Endodermal cell (in vitro differentiated cells): ENCODE measurements around the gene B4GALT4.

- PRO-cap, result no peak
Observed at GRCh38 chr3:114351384-114352072, 57.7 kb downstream of the TIGIT start.

DNA sequence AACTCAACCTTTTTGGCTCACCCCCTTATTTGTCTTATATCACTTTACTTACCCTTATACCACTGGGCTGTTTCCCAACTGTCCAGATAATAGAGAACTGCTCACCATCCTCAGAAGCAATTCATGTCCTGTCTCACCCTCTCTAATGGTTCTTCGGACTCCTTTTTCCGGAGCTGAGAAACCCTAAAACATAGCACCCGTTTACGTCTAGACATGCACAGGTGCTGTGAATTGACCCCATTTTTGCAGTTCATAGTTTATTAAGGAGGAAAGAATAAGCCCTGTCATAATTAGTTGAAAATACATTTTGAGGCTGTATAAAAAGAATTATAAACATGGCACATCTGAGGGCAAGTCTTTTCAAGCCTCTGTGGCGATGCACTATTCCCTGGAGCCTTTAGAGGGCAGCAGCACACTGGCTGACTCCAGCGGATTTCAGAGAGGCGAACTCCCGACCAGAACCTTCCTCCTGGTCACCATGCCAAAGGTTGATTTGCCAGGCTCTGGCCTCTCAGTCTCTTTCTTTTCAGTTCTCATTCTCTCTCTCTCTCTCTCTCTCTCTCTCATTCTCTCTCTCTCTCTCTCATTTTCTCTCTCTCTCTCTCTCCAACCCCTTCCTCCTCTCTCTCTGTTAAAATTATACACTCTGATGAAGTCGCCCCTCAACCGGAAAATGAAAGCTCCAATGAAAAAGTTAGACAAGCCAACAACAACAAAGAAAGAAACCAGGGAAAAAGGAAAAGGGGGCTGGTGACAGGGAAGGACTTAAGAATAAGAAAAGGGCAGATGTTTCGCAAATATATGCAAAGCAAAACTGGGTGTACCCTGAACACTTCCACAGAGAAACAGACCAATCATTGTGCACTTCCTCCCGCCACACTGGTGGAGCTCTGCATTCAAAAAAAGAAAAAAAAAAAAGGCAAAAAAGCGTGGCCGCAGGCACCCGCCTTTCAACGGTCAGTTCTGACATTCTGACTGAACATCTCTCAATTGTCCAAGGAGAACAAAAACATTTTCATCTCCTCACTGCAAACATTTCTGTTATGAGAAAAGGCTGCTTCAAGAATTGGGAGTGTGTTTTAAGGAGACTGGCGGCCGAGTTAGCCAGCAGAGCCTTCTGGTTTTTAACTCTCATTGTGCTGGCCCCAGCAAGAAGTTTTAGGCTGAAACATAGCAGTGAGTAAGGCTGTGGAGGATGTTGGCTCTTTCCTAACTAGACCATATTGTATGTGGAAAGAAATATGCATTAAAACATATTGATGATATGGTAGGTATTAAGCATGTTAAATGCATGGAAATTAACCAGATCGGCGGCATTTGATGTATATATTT lies 90.2 kb downstream of the TIGIT start:
- PRO-cap, result no peak

DNA sequence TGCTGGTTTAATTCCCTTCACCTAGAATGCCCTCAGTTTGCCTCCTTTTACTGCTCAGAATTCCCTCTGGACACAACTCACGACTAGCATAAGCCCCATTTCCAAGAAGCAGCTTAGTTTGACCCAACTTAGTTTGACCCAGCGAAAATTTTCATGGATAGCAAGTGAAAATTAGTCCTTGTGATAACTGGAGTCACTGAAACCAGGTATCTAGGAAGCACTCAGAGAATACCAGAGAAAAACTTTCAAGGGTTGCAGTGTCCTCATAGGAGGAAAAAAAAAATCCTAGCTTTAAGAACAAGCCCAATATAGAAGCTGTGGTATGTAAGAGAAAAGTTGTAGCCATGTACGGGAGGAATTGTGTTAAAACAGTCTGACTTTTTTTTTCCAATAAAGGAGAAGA lies 111.0 kb downstream of the TIGIT start:
- PRO-cap, result no peak

DNA sequence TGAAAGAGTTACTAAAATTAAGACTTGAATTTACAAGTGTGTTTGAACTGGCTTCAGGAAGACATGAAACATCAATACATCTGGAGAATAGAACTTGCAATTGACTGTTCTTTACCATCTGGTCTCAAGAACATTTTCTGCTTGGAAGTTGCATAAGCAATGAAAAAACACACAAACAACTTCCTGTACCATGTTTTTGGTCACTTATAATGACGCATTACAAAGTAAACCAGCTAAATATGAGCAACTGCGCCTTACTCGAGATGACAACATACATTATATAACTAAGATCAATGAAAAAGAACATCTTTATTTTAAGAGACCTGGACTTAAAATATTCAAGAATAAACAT lies 112.5 kb downstream of the TIGIT start:
- PRO-cap, result no peak

DNA sequence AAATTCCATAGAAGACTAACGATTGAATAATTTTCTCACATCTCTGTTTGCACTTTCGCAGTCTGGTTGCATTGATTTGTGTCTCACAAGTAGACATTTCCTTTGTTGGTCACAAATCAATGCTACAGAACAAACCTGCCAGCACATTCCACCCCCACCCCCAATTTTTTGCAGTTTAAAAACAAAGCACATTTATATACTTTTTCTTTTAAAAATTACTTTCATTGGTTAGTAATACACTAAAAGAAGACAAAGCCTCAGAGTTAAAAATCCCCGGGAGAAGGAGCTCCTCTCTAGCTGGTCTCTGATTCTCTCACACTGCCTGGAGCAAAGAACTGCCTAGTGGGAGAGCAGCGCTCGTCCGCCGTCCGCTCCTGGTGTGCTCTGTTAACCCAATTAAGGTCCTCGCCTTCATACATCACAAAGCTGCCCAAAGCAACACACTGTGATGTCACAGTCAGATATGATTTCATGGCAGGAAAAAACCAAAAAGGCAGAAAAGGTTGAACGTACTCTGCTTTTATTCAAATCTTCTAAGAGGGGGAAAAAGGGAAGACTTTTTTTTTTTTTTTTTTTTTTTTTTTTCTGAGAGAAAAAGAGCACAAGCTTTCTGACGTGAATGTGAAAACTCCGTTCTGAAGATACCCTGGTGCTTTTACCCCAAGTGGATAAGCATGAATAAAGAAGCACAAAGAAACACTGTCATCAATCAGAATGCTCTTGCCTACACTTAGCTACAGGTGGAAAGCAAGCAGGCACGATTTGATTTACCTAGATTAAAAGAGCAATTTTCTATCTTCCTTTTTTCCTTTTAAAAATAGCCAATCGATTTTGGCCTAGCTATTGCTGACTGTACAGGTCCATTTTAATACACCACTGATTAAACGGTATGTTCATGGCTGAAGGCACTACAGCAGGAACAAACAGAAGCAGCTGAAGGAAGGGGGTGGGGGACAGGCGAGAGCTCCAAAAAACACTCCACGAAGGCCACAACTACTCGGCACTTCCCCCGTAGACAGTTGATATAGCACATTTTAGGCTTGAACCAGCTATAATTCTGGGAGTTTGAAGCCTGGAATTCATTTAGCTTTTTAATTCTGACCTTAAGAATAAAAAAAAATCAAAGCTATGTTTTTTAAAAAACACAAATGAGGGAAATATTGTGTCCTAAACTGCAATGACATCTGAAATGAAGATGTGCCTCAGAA lies 115.1 kb downstream of the TIGIT start:
- PRO-cap, result no peak

DNA sequence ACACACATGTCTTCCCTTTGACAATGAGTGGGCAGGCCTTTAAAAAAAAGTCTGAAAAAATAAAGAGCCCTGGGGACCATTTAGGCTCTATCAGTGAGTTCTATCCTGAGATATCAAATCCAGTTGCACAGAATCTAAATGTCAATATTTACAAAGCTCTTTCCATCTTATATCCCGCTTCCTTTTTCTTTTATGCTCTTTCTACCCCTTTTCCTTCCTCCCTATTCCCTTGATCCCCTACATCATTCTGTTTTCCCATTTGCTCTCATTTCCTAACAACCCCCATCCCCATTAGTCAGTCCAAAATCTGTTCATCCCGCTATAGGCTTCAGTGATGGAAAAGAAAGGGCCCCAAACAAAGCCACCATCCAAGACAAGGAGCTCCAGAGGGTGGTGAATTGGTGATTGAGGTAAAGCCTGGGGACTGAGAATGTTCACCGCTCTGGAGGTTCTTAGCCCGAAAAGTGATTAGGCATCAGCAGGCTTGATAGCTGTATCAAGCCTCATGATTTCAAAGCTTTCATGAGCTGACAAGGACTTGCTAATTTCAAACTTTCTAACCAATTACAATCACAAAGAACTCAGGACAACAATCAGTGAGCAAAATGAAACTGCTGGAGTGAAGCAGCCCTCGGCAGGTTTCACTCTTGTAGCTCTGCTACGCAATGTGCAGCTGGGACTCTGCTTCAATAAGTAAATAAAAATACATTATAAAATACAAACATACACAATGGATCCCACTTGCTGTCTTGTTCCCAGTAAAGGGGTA lies 391.2 kb downstream of the TIGIT start:
- PRO-cap, result no peak

GRCh38 chr3:114774867-114775429 lies 372.1 kb downstream of the ZBTB20 start:
- PRO-cap, result no peak

DNA sequence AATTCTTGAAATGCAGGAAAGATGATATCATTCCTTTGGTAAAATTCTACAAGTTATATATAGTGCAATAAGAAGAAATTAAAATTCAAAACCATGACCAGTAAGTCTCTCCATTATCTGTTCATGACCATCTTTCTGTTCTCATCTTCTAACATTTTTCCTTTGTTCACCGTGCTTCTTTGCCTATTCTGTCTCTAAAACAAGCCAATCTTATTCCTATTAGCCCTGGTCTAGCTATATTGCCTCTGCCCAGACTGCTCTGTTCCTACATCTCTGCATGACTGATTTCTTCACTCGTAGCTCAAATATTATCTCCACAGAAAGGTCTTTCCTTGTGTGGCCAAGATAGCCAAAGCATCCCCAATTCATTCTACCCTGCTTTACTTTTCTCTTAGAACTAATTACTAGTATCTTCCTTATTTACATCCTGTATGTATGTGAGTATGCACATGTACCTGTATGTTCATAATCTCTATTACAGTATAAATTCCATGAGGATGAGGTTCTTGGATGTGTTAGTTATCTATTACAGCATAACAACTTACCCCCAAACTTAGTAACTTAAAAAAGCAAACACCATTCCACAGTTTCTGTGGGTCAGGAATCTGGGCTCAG lies 310.2 kb downstream of the ZBTB20 start:
- PRO-cap, result no peak

GRCh38 chr3:114847423-114848291 lies 299.4 kb downstream of the ZBTB20 start:
- PRO-cap, result no peak

DNA sequence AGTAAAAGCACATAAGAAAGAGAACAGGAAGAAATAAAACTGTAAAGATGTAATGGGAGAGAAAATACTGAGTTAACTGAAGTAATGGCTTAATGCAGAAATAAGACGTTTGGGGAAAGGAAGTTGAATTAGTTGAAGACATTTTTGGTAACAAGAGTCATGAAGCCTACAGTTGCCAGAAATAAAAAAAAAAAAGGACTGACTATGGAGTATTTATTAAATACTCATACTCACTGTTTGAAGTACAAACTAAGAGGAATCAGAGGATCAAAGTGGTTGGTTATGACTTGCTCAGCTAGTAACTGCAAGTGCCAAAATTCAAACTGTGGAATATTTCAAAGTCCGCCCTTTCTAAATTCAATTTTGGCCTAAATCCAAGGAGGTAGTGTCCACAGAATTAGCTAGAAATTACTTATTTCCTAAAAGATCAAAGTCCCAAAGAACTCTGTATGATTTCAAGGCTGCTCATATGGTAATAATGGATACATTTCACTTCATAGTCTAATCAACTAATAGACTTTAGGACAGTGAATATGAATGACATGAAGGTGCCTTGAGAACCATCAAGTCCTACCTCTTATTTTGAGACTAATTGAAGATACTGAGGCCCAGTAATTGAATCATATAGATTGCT lies 274.5 kb downstream of the ZBTB20 start:
- PRO-cap, result no peak

- PRO-cap, result no peak
Observed at GRCh38 chr3:115007912-115008688, 139.0 kb downstream of the ZBTB20 start.

GRCh38 chr3:115009318-115010207 lies 137.5 kb downstream of the ZBTB20 start:
- PRO-cap, result no peak

DNA sequence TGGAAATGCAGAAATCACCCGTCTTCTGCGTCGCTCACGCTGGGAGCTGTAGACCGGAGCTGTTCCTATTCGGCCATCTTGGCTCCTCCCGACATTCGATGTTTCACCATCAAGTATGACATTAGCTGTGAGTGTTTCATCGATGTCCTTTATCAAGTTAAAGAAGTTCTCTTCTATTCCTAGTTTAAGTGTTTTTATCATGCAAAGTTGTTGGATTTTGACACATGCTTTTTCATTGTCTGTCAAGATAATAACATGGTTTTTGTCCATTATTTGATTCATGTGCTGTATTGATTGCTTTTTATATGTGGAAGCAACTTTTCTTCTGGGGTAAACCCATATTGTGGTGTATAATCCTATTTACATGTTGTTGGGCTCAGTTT lies 171.3 kb upstream of the ZBTB20 start:
- PRO-cap, result unidirectional peak, minus-strand start at position 100 of the sequence

GRCh38 chr3:115831214-115831894 lies 208.0 kb downstream of the GAP43 start:
- PRO-cap, result unidirectional peak, minus-strand start at chr3:115831500

- PRO-cap, result no peak
Observed at GRCh38 chr3:116863962-116864549, 418.8 kb upstream of the LSAMP start.

DNA sequence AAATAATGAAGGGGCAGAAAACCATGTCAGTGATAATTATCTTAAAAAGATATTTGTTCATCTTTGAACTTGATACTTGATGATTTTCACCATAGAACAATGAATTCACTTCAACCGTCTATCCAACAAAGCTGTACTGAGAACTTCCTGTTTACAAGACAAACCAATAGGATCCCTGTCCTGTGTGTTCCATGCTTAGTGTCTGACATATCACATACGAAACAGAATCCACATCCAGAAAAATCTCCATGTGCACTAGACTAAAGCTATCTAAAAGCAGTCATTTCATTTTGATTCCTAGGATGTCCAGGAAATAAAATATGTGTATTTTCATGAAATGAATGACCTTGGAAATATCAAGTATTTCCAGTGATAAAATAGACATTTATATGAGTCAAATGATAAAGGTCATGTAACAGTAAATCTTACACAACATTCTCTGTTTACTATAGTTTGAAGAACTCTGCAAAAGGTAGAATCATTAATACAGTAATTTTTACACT lies 507.0 kb upstream of the LSAMP start:
- PRO-cap, result no peak

DNA sequence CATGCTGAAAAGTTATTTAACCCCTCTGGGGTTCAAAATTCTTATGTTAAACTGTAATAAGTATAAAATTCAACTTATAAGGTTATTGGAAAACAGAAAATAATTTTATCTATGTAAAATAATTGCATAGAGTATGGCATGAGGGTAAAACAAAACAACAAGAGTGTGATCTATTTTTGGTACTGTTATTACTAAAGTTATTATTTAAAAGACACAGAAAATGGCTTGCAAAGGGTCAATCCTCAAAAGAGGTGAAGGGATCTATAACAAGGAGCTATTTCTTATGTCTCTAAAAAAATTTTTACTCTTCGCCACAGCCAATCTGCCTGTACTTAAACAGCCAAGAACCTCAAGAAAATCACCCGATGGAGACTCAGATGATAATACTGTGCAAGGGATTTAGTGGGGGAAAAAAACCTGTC lies 1293.2 kb upstream of the LSAMP start:
- PRO-cap, result no peak

DNA sequence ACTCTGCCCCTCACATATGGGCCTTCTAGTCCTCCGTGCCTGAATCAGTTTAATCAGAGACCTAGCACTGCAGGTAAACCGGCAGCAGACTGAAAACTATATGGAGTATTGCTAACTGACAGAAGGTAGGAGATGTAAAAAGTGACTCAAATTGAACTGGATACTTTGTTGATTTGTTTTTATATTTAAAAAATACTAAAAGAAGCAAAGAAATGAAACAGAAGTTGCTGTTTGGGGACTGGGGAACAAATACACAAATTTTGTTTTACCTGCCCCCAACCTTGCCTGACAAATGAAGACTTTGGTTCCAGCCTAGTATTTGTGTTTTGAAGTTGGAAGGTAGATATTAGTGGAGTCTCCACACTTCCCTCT lies 230.0 kb downstream of the IGSF11 start:
- PRO-cap, result no peak

GRCh38 chr3:119219023-119219469 lies 21.6 kb downstream of the B4GALT4 start:
- PRO-cap, result no peak

GRCh38 chr3:119239920-119241181 lies at the start of gene B4GALT4:
Gene B4GALT4 (minus strand): TSS chr3:119240878.
- PRO-cap, result bidirectional peak, plus-strand start at chr3:119240424, minus-strand start at chr3:119240315; bidirectional peak, plus-strand start at chr3:119241027, minus-strand start at chr3:119240878